ENCODE data around the genes PRCP and PICALM.

- RAMPAGE, long total RNA, result no peak
- RRBS, result no CpG with 5 or more reads among the region's 4 CpGs
These were observed 57.5 kb upstream of the FAM181B start for GRCh38 chr11:82790992-82791761.

- RAMPAGE, long total RNA, result no peak
These were observed 30.6 kb downstream of the PRCP start for GRCh38 chr11:82869483-82870116.

DNA sequence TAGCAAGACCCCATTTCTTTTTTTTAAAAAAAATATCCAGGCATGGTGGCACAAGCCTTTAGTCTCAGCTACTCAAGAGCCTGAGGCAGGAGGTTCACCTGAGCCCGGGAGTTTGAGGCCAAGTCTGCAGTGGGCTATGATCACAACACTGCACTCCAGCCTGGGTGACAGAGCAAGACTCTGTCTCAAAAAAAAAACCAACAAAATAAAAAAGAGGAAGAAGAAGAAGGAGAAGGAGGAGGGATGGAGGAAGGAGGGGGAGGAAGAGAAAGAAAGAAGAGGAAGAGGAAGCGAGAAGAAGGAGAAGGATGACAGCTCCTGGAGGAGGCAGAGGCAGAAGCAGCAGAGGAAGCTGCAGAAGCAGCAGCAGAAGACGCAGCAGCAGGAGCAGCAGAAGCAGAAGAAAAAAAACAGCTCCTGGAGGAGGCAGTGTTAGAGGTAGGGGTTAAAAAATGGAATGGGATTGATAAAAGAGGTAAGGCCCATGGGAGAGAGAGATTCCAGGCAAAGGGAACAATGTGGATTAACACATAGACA, 11.0 kb downstream of the PRCP start:
- RAMPAGE, long total RNA, result no peak
- RRBS, result no CpG with 5 or more reads among the region's 3 CpGs

DNA sequence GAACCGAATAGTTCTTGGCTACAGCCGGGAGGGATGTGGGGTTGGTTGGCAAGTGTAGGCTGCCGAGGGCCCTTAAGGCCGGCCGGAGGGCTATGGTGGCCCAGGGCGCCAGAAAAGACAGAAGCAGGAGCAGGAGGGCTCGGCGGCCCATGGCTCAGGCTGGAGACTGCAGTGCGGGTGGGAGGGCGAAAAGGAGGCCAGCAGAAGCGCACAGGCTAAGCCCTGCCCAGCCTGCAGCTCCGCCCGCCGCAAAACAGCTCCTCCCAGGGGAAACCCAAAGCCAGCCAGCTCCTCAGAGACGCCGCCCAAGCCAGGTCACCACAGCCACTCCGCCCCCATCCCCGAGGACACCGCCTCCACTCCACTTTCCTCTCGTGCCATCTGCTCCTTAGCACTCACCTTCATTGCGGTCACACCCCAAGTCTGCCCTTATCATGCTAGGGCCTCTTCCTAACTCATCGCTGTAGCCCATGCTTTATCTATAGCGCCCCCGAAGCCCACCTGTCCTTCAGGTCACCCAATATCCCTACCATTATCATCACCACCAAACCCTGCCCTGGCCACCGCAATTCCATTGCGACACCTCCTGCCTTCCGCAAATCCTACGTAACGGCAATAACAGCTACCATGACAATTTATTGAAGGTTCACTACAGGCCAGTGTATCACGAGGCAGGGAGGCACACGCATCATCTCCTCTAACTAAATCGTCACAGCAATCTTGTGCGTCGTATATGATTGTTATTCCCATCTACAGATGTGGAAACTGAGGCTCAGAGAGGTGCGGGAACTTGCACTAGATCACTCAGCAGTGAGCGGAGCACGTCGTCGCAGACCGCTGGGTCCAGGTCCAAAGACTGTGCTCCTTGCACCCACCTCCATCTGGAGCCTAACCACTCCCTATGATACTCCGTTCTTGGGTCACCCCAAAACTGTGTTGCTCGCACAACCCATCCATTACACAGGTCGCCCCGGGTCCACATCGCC, at the start of gene PRCP:
Gene PRCP, minus strand, starts transcription at position 179 of the 986 bp plus-strand sequence.
- RAMPAGE, long total RNA, result no peak
- RRBS, result 4% methylated on average over 4 of the region's 45 CpGs

- RAMPAGE, long total RNA, result no peak
- RRBS, result no CpG with 5 or more reads among the region's 3 CpGs
These were observed 539 bp downstream of the DDIAS start for GRCh38 chr11:82902157-82902392.

DNA sequence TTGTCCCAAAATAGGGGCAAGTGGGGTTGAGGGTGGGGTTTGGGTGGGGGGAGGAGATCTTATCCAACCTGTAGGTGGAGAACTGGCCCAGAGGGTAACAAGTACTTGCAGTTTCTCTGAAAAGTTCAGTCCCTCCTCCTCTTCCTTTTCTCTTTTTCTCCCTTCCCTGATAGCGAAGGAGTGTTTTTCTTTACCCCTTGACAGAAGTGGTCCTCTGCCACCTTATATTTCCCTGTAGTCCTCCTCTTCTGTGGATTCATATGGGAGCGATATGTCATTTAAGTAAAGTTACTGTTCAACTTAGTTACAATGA, 1.3 kb downstream of the PCF11 start:
- RAMPAGE, long total RNA, result no peak
- RRBS, result no CpG with 5 or more reads among the region's 2 CpGs

DNA sequence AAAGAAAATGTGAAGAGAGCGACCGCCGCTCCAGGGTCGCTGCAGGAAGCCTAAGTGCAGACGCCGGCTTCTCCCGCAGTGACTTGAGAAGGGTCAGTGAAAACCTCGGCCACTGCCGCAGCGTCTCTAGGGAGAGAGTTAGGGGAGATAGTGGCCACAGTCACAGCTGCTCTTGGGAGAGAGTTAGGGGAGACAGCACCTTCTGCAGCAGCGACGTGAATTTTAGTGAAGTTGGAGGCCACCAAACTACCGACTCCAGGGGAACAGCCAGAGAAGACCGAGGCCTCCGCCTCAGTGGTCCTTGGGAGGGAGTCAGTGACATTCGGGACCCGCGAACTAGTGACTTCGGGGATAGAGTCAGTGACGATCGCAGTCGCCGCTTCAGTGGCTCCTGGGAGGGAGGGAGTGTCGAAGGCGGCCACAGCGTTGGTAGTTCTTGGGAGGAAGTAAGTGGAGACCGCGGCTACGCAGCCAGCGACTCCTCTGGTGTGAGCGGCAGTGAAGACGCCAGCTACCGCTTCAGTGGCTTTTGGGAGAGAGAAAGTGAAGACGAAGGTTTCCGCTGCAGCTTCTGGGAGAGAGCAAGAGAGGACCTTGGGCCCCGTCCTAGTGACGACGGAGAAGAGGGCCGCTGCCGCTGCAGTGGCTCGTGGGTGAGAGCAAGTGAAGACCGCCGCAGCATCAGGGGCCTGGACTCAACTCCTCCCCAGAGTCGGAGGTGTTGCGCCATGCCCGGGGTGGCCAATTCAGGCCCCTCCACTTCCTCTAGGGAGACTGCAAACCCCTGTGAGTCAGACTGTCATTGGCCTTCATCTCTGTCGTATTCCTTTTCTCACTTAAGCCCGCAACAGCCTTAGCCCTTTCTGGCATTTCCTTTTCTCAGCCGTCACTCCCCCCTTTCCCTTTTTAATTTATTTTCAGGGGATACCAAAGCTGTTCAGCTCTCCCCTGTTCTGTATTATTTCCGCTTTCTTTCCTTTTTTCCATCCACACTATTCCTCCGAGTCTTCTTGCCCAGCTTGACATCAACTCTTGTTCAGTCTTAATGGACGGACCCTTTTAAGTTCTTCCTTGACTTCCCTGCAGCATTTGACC, 778 bp downstream of the ANKRD42 start:
- RAMPAGE, long total RNA, result no peak
- RRBS, result 0% methylated on average over 3 of the region's 52 CpGs

DNA sequence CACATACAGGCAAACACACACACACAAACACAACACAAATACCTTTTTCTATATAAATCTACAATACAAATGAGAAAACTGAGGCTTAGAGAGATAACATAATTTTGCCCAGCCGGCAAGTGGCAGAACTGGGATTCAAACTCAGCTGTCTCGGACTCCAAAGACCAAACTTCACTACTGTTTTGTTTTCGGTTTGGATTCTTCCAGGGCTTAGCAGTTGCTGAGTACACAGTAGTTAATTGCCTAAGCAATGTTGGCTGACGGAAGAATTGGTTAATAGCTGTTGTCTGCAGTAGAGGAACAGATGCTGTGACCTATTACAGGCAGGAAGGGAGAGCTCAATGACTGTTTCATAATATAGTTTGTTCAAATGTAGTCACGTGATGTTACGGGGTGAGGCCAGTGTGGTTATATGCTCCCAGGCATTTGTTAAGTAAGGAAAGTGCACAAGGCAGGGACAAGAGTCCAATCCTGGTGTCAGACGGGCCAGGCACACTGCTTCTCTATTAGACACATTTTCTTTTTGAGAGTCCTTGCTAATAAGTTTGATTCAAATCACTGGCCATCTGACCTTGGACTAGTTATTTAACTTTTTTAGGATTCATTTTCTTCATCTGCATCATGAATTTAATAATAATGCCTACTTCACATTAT, 222.6 kb upstream of the CCDC90B start:
- RAMPAGE, long total RNA, result no peak
- RRBS, result no CpG with 5 or more reads among the region's 7 CpGs

DNA sequence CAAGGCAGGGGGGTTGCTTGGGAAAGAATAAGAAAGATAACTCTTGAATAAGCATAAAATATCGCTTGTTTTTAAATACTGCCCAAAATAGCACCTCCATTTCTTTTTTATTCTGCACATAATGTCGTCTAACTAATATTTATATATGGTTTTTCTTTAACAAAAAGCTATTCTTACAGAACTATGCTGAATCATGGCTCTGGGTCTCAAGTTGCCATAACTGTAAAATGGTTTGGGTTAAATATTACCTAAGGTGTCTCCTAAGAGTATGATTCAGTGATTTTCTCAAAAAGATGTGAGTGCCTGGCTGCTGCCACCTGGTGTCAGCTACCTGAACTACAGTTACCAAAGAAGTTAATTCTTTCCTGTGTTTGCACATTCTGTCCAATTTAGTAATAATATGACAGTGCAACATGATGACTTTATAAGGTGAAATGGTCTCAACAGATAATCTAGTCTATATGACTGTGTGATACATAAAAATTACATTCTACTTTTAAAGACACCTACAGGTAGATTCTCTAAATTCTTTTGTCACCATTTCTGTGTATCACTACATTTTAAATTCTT, 1062.6 kb downstream of the DLG2 start:
- RAMPAGE, long total RNA, result no peak
- RRBS, result no CpG with 5 or more reads among the region's 2 CpGs

- RAMPAGE, long total RNA, result no peak
- RRBS, result no CpG with 5 or more reads among the region's 2 CpGs
These were observed 51.7 kb upstream of the CCDC89 start for GRCh38 chr11:85737561-85738203.

GRCh38 chr11:85809676-85810453, 1.1 kb downstream of the SYTL2 start:
- RAMPAGE, long total RNA, result no peak
- RRBS, result no CpG with 5 or more reads among the region's 11 CpGs

- RAMPAGE, long total RNA, result no peak
- RRBS, result no CpG with 5 or more reads among the region's 5 CpGs
These were observed 96.2 kb downstream of the CCDC83 start for GRCh38 chr11:85951135-85952080.

DNA sequence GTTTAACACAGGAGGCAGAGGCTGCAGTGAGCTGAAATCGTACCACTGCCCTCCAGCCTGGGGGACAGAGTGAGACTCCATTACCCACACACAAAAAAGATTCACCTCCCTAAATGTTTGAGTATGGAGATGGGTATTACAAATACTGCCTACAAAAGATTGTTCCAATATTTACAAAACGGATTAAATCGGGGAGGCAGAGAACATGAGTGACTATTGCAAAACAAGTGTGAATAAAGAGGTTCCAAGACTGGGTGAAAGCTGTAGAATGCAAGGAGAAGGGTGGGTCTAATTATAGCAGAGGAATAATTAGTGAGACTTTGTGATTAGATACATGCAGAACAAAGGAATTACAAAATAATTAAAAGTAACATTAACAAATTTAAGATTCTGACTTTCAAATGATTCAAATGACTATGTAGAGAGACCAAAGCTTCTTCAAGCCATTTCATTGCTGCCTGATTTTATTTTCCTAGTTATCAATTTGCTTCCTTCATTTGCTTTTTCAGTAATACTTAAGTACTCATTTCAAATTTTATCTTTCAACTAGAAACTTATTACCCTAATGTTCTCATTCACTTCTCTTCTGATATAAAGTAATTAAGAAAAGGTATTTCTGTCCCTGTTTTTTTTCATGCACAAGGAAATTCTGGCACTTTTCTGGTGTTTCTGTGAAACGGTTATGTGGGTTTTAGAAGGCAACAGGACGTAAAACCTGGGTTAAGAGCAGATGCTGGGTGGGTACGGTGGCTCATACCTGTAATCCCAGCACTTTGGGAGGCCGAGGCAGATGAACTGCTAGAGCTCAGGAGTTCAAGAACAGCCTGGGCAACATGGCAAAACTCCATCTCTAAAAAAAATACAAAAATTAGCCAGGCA, 97.9 kb downstream of the PICALM start:
- RAMPAGE, long total RNA, result no peak
- RRBS, result no CpG with 5 or more reads among the region's 7 CpGs

DNA sequence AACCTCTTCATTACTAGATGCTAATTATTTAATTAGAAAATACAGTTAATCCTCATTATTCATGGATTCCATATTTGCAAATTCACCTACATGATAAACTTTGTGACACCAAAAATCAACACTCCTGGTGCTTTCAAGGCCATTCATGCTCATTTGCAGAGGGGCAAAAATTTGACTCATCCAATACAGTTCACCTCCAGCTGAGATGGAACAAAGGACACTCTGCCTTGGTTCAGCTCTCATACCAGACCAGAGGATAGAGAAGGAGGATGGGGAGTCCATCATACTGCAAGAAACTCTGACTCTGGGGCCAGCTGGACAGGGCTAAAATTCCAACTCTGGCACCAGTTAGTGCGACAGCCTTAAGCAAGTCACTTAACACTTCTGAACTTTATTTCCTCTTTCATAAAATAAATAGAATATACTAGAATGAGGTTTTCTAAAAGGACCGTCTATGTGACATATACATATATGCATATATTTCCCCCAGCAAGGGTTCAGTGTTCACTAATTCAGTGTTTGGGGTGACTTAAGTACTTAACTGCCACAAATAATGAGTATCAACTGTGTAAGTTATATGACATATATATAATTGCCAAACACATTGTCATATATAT, 88.8 kb downstream of the PICALM start:
- RAMPAGE, long total RNA, result no peak
- RRBS, result no CpG with 5 or more reads among the region's 2 CpGs

DNA sequence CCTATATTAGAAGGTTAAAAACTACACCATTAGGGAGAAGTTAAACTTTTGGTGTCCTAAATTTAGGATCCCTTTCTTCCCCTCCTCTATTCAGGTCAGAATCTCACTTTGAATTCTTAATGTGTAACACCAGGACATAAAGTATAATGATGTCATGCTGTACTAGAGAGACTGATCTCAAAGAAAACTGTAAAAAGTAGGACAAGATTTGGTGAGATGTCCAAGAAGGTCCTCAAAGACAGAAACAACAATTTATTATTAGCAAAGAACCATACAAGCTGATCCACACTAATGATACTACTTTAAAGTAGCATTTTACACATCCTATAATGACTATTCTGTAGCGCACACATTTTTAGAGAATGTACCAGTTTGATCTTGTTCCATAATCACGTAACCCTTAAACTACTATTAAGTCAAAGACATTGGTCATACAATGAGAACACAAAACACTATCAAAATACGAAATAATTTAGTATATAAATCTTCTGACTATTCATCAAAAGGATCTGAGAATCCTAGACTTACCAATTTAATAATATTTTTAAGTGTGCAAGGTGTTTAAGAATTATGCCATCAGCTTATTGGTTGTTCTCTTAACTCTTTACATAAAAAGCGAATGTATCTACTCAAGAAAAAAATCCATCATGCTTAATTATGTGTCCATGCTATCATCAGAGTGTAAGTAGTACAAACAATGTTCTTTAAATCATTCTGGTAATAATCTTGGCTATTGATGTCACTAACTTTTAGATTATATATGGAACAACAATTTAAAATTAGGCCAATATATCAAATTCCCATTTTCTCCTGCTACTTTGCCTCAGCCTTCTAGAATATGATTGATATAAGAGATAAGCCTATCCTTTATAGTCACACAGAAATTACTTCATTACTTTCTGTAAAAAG, 83.6 kb downstream of the PICALM start:
- RAMPAGE, long total RNA, result no peak
- RRBS, result no CpG with 5 or more reads among the region's 4 CpGs

GRCh38 chr11:86031032-86031964, 37.6 kb downstream of the PICALM start:
- RAMPAGE, long total RNA, result no peak

DNA sequence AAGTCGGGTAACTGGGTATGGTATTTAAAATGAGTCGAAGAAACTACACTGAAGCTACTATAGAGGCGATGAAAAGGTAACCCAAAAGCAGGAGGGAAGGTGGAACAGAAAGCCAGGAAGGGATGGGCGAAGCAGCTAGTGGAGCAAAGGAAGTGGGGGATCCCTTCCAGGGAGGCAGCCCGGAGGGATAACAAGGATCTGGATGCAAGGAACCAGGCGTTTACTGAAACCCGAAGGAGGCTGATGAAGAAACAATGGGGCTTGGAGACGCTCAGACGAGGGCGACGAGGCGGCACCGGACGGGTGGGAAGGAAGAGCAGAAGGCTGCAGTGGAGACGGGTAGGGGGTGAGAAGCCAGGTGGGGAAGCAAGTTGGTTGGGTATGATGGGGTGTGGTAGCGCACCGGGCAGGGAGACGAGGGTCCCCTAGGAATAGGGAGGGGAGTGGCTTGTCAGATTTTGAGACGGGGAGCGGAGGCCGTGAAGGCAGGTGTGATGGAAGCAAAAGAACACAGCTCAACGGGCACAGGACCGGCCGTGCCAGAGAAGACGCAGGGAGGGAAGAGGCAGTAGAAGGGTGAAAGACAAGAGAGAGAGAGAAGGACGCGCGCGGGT, 784 bp downstream of the PICALM start:
- RAMPAGE, long total RNA, result no peak
- RRBS, result 2% methylated on average over 12 of the region's 29 CpGs

- RAMPAGE, long total RNA, result no peak
- RRBS, result 1% methylated on average over 39 of the region's 68 CpGs
These were observed at the start of gene PICALM for GRCh38 chr11:86068607-86069316. Gene PICALM (minus strand): TSS chr11:86069084.

- RAMPAGE, long total RNA, result no peak
- RRBS, result no CpG with 5 or more reads among the region's 6 CpGs
These were observed 85.2 kb downstream of the CCDC81 start for GRCh38 chr11:86459644-86460573.

DNA sequence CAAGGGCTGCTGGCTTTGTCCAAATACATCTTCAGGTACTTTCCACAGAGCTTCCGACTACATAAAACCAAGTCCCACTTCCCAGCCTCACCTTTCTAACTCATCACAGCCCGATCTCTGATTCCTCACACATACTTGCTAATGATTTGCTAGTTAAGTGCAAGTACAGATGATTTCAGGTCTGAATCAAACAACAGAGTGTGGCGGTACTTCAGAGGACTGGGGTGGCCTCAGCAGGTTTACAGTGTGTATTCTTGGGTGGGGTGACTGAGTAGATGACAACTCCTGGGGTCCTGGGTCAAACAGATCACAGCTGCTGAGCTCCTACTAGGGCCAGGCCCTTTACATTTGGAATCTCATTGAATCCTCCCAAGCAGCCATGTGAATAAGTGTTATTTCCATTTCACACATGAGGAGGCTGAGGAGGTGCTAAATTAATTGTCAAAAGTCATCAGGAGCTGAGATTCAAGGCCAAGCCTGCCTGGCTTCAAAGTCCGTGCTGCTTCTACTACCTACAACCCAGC, 177.2 kb downstream of the CCDC81 start:
- RAMPAGE, long total RNA, result no peak
- RRBS, result no CpG with 5 or more reads among the region's 4 CpGs

All from epithelial cell of proximal tubule (primary cell).